ENCODE results near the genes H1-2, HFE and BTN2A2.

- PRO-cap, 7 experiments: no peak in any of the 7 experiments
Observed at GRCh38 chr6:26019644-26019784, 737 bp upstream of the H3C1 start.

GRCh38 chr6:26025284-26026059 is 1.6 kb downstream of the H4C2 start:
- PRO-cap, 7 experiments: peak in 1 of 7 experiments; most common minus-strand start chr6:26025883 (in 1)

GRCh38 chr6:26027878-26029086 is 1.2 kb upstream of the H4C2 start:
- PRO-cap, 7 experiments: no peak in any of the 7 experiments

- PRO-cap, 7 experiments: peak in 2 of 7 experiments; most common plus-strand start chr6:26032687 (in 2); most common minus-strand start chr6:26032594 (in 2)
Observed at GRCh38 chr6:26032163-26032976, 471 bp upstream of the H3C2 start.

GRCh38 chr6:26043793-26044912 is 640 bp upstream of the H2BC3 start:
- PRO-cap, 7 experiments: peak in 7 of 7 experiments; most common plus-strand start chr6:26043951 (in 7); most common minus-strand start chr6:26044580 (in 7)

DNA sequence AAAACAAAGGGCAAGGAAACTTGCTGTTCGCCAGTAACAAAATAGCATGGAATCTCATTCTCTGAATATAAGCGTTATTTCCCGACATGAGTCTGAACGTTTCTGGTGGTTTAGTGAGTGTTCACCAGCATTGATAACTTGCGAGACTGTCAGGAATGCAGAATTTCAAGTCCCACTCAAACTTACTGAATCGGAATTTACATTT is 369 bp upstream of the H3C3 start:
- PRO-cap, 7 experiments: peak in 1 of 7 experiments; most common minus-strand start position 104 of the sequence (in 1)

GRCh38 chr6:26056332-26056735 is at the start of gene H1-2:
H1-2 (minus strand) TSS chr6:26056470.
- PRO-cap, 7 experiments: peak in 7 of 7 experiments; most common plus-strand start chr6:26056522 (in 3); most common minus-strand start chr6:26056470 (in 7)

- PRO-cap, 7 experiments: no peak in any of the 7 experiments
Observed at GRCh38 chr6:26087015-26088301, at the start of gene HFE. HFE (plus strand) TSS chr6:26087429.

GRCh38 chr6:26103552-26103811 is 251 bp upstream of the H4C3 start:
- PRO-cap, 7 experiments: peak in 5 of 7 experiments; most common minus-strand start chr6:26103705 (in 3)

DNA sequence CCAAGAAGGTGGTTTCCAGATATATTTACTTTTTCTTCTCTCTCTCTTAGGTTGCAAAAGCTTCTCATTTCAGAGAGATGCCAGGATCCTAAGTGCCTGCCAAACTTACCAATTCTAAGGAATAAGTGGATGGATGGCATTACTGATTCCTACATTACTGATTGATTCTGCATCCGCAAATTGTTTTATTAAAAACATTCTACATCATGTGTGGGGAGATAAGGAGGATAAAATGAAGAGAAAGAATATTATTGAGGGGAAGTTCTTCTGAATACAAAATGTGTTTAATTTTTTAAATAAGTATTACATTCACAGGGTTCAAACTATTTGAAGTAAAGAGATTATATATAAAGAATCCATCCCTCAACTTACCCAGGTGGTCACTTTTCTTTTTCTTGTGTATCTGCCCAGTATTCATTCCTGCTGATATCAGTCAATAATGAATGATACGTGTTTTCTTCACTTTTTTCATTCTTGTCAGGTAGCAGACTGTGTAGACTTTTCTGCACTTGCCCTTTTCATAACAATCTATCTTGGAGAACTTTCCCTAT is 14.1 kb downstream of the H2AC6 start:
- PRO-cap, 7 experiments: no peak in any of the 7 experiments

GRCh38 chr6:26159872-26160830 is 2.2 kb downstream of the H2BC5 start:
- PRO-cap, 7 experiments: peak in 1 of 7 experiments; most common plus-strand start chr6:26160429 (in 1); most common minus-strand start chr6:26159954 (in 1)

DNA sequence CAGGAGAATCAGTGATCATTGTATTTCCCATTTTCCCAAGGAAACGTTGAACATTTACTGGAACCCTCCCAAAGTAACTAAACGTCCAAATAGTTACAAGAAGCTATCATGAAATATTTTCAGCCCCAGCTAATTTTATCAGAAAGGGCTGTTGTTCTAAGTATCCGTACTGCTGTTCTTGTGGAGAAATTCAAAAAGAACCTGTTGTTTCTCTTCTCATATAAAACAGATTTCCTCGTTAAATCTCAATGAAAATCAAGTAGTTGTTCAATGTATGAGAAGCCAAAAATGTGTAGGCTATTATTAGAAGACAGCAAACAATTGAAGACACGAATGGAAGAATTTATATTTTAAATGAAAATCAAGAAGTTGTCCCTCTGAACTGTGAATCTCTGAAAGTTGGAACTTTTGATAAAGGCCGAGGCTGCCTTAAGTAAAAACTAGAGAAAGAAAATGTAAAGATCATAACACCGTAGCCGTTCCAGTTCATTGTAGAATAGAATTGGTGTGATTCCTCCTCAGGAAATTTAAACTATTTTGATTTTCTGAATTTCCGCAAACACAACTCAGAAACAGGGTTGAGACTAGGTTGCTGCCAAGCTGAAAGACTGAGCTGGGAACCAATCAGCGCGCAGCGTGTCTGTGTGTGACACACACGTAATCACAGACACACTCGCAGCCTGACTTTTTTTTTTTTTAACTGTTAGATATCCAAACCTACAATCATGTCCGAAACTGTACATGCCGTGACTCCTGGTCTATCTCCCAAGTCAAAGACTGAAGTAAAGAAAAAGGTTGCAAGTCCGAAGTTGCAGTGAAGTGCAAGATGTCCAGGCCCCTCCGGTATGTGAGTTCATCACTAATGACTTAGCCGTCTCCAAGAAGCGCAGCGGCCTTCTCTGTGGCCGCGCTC is 2.0 kb downstream of the H3C4 start:
- PRO-cap, 7 experiments: peak in 7 of 7 experiments; most common plus-strand start position 714 of the sequence (in 3); most common minus-strand start position 504 of the sequence (in 6)

DNA sequence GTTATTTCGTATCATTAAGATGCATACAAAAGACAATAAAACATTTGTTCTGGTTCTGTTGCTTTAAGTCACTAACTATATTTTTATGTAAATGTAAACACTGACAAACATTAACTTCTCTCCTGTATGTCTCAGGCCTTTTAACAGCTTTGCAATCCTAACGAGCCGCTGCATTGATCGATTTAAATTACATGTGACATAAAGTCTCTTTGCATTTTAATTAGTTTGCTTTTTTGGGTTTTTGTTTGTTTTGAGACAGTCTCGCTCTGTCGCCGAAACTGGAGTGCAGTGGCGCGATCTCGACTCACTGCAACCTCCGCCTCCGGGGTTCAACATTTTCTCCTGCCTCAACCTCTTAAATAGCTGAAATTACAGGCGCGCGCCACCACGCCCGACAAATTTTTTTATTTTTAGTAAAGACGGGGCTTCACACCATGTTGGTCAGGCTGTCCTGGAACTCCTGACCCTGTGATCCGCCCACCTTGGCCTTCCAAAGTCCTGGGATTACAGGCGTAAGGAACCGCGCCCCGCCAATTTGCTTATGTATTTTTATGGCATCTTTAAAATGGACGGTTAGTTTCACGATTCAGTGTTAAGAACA is 893 bp downstream of the H2AC7 start:
- PRO-cap, 7 experiments: peak in 7 of 7 experiments; most common plus-strand start position 413 of the sequence (in 4); most common minus-strand start position 331 of the sequence (in 7)

- PRO-cap, 7 experiments: peak in 2 of 7 experiments; most common plus-strand start chr6:26206202 (in 2); most common minus-strand start chr6:26206012 (in 1)
Observed at GRCh38 chr6:26205899-26206617, 1.6 kb downstream of the H4C5 start.

- PRO-cap, 7 experiments: no peak in any of the 7 experiments
Observed at GRCh38 chr6:26269522-26270425, 1.4 kb downstream of the H3C8 start.

GRCh38 chr6:26284539-26285001 is 764 bp downstream of the H4C8 start:
- PRO-cap, 7 experiments: peak in 7 of 7 experiments; most common plus-strand start chr6:26284755 (in 4); most common minus-strand start chr6:26284703 (in 6)

DNA sequence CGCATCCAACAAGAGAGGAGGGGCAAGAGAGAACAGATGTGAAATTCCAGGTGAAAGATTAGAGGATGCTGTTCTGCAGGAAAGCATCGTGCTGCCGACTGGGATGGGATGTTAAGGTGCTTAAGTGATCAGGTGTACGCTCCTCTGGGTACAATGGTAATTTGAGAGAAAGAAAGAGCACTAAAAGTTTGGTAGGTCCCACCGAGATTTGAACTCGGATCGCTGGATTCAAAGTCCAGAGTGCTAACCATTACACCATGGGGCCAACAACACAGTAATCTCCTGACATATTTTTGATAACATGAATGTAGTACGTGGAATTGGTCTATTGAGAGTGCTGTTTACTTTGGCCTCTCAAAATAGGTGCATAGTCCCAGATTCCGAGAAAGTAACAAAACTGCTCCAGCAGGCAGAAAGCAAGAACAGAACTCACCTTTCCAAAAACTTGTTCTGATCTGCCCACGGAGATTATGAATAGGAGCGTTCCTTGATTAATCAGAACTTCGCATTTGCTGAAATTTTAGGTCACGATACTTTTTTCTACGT is 26.3 kb upstream of the H4C8 start:
- PRO-cap, 7 experiments: peak in 6 of 7 experiments; most common minus-strand start position 271 of the sequence (in 6)

GRCh38 chr6:26372584-26373334 is 7.8 kb downstream of the BTN3A2 start:
- PRO-cap, 7 experiments: no peak in any of the 7 experiments

- PRO-cap, 7 experiments: peak in 6 of 7 experiments; most common plus-strand start chr6:26383161 (in 6); most common minus-strand start chr6:26383474 (in 1)
Observed at GRCh38 chr6:26383028-26384112, at the start of gene BTN2A2. BTN2A2 (plus strand) TSS chr6:26383108.

DNA sequence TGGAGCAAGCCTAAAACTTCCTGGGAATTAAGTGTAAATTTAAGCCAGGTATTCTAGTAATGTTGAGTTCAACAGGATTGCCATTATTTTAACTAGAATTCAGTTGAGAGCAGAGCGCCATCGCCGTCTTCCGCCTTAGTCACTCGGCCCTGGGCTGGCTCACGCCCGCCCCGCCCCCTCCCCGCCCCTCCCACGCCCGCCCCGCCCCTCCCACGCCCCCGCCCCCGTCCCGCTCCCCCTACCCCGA is 17.6 kb upstream of the HMGN4 start:
- PRO-cap, 7 experiments: peak in 7 of 7 experiments; most common minus-strand start position 145 of the sequence (in 7)